Urinary bladder (tissue), 3 donors: Measurements from ENCODE around the gene NUP54.

DNA sequence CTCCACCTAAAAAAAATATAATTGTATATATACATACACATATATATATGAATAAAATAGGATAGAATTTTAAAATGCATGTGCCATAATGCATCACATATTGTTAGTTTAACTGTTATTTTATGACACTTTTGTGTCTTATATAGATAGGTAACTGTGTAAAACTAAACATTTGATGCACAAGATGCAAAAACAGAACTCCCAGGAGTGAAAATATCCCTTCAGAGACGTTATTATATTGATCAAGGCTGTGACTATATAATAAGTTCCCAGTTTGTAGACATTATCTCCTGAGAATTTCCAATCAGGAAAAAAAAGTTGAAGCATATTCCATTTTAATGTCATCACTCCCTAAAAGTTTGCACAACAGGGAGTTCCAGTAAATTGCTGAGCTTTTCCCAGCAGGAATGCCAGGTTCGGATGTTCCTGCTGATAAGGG, 4.9 kb upstream of the CXCL2 start:
- PRO-cap: no peak
- RAMPAGE, long total RNA: no peak

GRCh38 chr4:74104345-74104538, 5.2 kb upstream of the CXCL2 start:
- PRO-cap: no peak
- RAMPAGE, long total RNA: no peak

DNA sequence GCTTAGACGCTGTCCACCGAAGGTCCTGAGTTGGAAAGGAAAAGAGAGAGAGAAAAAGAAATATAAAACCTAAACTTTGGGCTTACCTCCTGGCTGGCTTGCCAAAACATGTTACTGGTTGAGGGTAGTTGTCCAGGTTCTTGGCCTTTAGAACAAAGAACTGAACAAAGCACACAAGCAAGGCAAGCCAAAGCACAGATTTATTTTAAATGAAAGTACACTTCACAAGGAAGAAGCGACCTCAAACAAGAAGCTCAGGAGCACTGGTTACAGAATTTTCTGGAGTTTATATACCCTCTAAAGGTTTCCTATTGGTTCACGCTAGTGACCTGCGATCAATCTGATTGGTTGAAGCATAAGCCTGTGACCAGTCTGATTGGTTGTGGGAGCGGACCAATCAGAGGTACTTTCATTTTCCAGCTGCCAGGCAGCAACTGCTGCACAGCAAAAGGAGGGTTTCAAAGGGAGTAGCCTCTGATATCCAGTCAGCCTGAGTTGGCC, 4.7 kb upstream of the AREG start:
- PRO-cap: no peak
- RAMPAGE, long total RNA: no peak

- PRO-cap: no peak
- RAMPAGE, long total RNA: no peak
These were observed 87.3 kb downstream of the AREG start for GRCh38 chr4:74532253-74532551.

DNA sequence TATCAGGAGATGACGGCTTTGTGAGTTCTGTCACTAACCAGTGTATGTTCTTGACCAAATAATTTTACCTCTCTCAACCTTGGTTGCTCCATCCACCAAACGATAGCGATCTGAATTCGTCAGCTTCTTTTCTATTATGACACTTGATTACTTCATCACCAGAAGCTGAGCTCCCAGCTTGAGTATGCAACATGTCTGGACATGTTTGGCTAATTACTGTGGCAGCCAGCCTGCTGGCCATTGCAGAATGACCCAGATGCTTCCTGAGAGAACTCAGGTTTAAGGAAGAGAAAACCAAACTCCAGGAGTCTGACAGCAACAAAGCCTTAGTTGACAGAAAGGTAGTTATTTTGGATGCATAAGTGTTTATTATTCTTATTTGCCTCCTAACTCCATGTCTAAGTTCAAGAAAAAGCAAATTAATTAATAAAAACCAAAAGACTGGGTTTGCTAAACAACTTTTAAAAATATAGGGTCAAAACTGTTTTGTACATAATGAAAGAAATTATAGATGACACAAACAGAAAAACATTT, 46.4 kb upstream of the PARM1 start:
- PRO-cap: no peak
- RAMPAGE, long total RNA: no peak

GRCh38 chr4:75046393-75047149, 113.7 kb downstream of the PARM1 start:
- PRO-cap: no peak
- RAMPAGE, long total RNA: no peak

- PRO-cap: no peak
- RAMPAGE, long total RNA: no peak
These were observed 269.8 kb downstream of the RCHY1 start for GRCh38 chr4:75244361-75244821.

DNA sequence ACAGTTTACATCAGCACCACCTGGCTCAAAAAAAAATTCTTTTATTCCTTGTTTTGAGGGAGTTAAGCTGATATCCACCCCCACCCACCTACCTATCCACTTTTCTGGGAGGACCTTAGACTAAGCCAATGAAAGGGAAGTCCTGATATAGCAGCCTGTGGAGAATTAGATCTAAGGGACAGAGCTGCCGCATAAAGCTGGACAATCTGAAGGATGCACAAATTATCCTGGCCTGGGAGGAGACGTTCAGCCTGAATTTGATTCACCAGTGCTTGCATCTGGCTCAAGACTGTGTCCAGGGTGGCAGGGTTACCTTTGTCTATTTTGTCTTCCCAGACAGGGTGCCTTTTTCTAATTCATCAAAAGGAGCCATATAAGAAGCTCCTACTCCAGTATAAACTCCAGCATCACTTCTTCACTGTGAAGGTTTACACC, 264.3 kb downstream of the RCHY1 start:
- PRO-cap: no peak
- RAMPAGE, long total RNA: no peak

DNA sequence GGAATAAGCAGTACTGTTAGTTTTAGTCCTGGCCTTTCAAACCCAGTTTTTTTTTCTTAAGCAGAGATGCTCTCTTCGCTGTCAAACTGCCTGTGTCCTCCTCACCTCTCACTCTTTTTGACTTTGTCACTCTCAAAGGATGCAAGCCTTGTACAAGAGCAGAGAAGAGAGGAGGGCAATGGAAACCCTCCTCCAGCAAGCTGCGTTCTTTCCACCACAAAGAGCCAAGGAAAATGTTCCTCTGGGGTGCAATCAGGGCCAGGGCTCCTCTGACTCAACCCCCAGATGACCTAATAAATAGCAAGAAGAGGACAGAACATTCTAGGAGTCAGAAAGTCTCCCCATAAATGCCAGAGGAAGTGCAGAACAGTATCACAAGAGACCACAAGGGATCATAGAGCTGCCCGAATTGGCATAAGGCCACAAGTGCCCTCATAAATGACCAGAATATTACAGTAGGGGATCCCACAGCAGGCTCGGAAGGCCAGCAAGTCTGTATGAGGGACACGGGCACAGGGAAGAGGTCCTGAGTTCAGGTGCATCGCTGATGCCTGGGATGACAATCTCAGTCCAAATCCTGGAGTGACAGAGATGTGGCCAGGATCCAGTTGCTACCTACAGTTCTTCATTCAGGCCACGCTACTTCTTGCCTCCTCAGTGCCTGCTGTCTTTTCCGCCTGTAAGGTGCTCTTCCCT, 186.0 kb downstream of the RCHY1 start:
- PRO-cap: bidirectional peak, plus-strand start at position 344 of the sequence, minus-strand start at position 226 of the sequence
- RAMPAGE, long total RNA: no peak

DNA sequence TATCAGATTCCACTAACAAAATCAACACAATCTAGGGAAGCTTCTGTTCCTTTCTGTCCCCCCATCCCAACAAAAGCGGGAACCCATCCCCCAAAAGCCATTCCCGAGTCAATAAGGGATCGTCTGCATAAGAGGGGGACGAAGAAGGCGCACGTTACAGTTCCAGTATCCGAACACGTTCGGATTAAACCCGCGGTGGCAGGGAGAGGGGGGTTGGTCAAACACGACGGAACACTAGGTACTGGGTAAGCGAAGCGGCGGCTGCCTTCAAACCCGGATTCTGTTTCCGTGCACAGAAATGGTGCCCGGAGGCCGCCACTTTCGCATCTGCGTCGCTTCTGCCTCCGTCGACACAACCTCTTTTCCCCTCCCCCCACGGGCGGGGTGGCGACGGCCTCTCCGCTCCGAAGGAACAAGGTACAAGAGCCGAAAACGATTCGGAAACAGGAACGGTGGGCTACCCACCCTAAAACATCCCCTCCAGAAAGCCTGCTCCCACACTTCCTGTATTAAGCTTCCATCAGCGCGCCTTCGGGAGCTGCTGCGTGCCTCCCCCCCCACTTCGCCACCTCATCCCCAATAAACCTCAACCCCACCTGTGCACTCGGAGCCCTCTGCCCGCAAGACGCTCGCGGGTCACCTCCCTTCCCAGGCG, 736 bp downstream of the G3BP2 start:
- PRO-cap: bidirectional peak, plus-strand start at position 295 of the sequence, minus-strand start at position 282 of the sequence; unidirectional peak, minus-strand start at position 329 of the sequence; unidirectional peak, minus-strand start at position 511 of the sequence
- RAMPAGE, long total RNA: no peak

DNA sequence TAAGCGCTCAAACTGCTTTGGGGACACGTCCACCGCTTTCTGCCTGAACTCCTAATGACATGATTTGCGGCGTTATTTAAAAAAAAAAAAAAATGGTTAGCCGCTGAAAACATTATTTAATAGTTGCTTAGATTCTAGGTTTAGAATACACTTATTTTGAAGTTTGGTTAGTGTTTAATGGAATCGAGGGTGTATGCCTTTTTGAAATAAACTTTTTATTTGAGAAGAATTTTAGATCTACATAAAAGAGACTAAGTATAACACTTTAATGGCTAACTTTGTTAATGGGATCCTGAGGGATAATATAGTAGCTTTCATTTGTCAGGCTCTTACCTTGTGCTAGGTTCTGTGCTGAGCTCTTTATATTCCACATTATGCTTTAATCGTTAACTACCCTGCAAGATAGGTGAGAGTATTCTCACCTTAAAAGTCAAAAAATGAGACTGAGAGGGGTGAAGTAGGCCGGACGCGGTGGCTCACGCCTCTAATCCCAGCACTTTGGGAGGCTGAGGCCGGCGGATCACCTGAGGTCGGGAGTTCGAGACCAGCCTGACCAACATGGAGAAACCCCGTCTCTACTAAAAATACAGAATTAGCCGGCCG, 1.3 kb downstream of the USO1 start:
- PRO-cap: no peak
- RAMPAGE, long total RNA: no peak

DNA sequence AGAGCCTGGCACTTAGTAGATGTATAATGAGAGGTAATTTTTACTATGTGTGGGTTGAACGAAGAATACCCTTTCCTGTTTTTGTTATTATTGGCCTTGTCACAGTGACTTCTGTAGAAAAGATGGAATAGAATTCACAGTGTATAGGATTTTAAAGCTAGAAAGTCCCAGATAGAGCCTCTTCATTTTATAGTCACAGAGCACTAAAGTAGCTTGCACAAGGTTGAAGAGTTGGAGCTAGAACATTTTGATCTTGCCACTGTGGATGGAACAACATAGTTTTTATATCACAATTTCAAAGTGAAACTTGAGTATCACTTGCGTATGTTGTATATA, 2.6 kb downstream of the USO1 start:
- PRO-cap: no peak
- RAMPAGE, long total RNA: no peak

DNA sequence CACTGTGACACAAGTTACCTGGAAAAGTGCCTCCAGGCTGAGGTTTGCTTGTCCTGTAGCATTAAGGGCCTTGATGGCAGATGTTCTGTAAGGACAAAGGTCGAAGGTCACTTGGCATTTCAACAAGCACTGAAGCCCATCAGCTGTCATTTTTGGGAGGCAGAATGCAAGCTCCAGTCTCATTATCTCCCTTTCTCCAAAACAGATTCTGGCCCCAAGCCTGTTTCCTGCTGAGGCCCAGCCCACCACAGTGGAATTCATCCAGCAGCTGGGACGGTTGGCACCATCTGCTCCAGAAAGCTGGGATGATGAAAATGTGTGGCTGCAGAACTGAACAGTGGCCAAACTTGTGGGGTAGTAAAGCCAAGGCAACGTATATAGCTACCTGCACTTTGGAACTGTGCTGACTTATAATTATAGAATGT, 17.7 kb upstream of the PPEF2 start:
- PRO-cap: no peak
- RAMPAGE, long total RNA: no peak

GRCh38 chr4:76148298-76148959, at the start of gene NUP54:
Gene NUP54, minus strand, starts transcription at chr4:76148397.
- PRO-cap: bidirectional peak, plus-strand start at chr4:76148600, minus-strand start at chr4:76148434
- RAMPAGE, long total RNA: start-site peak on the minus strand at chr4:76148379-76148434, 131 and 534 reads in 2 replicates

- PRO-cap: no peak
- RAMPAGE, long total RNA: no peak
These were observed 31.5 kb upstream of the NUP54 start for GRCh38 chr4:76179494-76180248.

GRCh38 chr4:76214388-76214734, 737 bp upstream of the SCARB2 start:
- PRO-cap: no peak
- RAMPAGE, long total RNA: no peak

- PRO-cap: no peak
- RAMPAGE, long total RNA: no peak
These were observed 27.1 kb downstream of the FAM47E start for GRCh38 chr4:76278536-76279148.

- PRO-cap: no peak
- RAMPAGE, long total RNA: no peak
These were observed 91.5 kb downstream of the SHROOM3 start for GRCh38 chr4:76526326-76527172.

DNA sequence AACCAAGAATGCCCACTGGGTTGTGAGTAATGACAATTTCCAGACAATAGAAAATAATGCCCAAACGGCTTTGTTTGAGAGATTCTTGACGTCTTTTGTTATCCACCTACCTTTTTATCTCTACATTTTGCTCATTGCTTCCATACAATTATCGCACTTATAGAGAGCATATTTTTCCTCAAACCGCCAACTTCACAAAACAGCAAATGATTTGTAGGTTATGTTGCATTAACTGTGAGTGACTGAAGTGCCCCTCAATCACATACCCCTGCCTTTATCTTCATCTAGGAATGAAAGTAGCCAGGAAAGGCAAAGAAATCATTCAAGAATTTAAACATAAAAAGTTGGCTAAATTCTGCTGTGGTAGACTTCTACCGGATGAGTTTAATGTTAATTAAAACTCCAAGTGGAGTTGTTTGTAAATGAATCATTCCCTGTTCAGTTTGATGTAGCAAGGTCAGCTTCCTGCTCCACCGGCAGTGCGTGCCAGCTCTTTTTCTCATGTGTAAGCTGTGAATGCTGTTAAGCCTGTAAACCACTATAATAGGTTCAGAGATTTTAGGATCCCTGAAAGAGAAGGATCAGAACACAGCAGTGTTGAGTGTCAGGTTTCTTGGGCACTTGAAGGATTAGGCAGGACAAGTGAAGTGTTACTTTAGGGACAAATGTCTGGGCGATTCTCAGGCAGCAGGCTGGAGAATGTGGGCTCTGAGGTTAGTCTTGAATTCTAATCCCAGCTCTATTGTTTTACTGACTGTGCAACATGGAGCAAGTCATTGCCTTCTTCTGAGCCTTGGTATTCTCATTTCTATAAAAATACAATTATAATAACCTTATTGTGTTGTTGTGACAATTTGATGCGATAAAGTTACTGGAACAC, 111.8 kb downstream of the SHROOM3 start:
- PRO-cap: no peak
- RAMPAGE, long total RNA: no peak

DNA sequence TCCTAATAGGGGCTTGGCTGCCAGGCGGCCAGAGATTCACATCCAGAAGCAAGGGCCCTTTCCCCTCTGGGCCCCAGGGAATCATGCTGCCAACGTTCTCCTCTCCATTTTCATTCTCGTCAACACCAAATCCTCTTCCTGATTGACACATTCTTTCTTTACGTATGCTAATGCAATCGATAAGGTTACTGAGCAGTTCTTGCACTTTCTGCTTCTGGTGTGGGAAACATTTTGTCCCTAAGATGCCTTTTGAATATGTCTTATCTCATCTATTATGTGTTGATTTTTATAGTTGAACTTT, 123.8 kb downstream of the SHROOM3 start:
- PRO-cap: no peak
- RAMPAGE, long total RNA: no peak